HT-29 (cell line): Measurements from ENCODE around the gene TGIF1.

DNA sequence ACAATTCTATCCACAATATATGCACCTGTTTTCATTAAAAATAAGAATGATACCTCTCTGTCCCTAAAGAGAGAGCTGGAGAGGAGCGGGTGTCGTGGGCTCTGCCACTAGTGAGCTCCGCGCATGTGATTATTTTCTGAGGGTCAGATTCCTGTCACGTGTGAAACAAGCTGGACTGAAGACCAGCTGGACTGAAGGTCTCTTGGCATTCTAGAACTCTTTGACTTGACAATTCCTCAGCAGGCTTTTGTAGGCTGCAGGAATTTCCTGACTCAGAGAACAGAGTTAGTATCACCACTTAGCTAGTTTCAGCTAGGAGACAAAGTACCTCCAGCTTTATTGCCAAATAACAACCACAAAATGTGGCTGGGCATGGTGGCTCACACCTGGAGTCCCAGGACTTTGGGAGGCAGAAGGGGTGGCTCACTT is 88.5 kb downstream of the MYL12B start:
- RAMPAGE, long total RNA: no peak

GRCh38 chr18:3450149-3451121 is at the start of gene TGIF1:
TGIF1 (plus strand) TSS chr18:3450172.
- RAMPAGE, long total RNA: no peak

DNA sequence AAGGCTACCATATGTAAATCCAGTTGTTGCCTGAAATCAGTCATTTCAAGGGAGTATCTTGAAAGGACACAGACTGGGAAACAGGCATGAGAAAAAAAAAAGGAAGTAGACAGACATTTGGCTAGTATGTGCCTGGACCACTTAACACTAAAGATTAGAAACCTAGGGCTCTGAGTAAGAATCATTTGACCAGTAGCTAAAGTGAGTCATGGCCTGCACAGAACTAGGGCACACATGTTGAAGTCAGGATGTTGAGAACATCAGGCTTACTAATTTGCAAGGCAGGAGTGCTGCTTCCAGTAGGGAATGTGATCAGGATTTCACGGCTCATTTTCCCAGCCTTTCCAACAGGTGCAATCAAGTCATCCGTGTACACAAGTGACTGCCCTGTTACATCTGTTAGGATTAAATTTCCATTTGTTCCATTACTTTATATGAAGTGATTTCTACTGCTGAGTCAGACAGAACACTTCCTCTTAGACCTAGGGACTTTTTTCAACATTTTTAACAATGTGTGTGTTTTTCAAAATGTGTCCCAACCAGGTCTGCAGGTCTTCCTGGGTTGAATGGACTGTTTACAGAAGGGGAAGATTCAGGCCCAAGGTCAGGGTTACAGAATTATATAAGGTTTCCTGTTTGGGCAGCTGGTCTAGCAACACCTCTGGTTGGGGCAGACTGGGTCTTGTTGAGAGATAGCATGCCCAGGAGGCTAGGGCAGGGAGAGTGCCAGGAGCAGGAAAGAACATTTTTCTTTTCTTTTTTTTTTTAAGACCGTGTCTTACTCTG is 145.6 kb downstream of the TGIF1 start:
- RAMPAGE, long total RNA: no peak

DNA sequence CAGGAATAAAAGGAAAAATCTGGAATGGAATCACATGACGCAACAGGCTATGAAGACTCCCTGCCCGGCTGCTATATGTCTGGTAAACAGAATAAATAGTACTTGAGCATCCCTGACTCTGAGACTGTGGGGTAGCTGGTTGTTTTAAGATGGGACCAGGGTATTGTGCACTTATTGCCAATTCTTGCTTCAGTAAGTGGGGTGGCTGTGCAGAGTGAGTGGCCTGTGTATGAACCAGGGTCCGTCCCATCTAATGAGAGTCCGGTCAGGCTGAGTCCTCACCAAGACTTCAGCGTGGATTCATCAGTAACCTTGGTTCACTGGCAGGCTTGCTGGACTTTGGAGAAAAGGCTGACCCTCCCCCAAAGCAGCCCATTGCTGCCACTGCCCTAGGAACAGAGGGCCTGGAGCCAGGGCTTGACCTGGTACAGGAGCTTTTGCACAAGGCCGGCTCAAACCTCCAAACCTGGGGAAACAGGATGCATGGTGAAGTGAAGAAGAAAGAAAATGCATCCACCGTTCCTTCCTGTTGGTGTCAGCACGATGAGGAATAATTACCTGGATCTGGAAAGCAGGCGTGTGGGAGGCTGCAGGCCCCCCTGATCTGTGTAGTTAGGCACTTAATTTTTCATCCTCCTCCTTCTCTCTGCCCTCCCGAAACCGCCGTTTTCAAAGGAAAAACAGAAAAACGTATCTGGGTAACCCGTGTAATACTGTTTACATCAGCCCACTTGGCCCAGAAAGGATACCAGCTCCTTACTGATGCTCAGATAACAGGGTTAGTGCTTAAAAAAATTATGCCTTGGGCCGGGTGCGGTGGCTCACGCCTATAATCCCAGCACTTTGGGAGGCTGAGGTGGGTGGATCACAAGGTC is 147.5 kb downstream of the TGIF1 start:
- RAMPAGE, long total RNA: no peak

DNA sequence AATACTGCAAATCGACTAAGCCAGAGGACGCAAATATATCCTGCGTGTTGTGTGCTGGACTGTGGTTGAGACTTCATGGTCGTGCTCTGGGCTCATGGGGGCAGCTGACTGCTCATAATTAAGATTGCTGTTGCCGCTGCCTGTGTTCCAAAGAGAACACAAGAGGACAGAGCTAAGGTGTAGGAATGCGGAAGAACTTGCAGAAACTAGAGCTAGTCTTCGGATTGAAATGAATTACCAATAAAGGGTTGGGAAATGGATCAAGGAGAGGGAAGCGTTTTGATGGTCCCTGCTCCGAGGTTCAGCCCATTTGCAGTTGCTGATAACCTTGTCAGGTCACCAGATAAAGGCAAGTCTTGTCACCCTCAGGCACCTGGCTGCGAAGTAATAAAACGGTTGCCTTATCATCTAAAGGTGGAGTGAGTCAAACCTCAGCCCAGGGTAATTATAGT is 152.9 kb downstream of the TGIF1 start:
- RAMPAGE, long total RNA: no peak

DNA sequence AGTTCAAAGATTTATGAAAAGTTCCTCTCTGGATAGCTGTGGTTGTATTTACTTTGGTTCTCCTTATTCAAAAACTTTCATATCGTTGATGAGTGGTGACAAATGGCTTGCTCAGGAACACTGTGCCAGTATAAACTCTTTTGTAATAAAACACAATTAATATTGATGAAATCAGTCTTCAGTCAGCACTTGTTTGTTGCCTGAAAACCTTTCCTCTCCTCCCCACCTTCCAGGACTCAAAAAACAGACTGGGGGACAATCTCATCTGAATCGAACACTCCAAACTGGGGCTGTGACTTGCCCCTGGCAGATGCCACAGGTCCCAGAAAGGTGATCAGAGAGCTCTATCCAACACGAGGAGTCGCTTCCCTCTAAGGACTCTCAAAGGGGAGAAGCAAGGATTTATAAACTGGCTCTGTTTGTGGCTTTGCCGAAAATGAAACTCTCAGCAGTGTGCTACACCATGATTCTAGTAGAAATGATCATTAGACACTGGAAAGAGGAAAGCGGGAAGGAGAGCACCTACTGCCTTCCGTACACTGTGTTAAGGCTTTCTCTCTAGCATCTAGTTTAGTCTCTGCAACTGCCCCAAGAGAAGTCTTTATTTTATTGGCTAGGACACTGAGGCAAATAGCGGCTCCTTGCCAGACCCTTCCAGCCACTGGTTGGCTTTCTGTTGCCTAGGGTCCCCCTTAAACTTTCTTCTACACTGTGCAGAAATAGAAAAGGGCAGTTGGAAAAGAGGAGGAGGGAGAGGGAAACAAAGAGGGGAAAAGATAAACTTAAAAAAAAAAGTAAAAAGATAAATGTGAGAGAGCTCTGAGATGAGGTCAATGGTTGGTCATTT is 199.3 kb downstream of the TGIF1 start:
- RAMPAGE, long total RNA: no peak

DNA sequence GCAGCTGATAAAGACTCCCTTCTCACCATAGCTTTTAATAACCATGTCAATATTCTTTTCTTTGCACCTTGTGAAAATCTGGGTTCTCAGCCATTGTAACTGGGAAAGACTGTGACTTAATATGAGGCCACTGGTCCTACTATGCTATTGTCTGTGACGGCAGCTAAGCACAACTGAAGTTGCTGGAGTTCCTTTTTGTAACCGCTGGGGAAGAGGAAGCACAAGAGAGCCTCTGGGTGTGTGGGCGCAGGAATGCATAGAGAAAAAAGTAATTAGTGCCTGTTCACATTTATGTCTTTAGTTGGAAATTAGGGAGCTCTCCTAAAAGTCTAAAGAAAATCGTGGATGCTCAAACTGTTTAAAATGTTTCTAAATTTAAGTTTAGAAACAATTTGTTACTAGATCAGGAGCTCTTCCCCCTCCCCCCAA is 214.9 kb downstream of the TGIF1 start:
- RAMPAGE, long total RNA: no peak

GRCh38 chr18:3723325-3723512 is 273.2 kb downstream of the TGIF1 start:
- RAMPAGE, long total RNA: no peak

- RAMPAGE, long total RNA: no peak
These were observed 424.7 kb downstream of the TGIF1 start for GRCh38 chr18:3874558-3875112.

DNA sequence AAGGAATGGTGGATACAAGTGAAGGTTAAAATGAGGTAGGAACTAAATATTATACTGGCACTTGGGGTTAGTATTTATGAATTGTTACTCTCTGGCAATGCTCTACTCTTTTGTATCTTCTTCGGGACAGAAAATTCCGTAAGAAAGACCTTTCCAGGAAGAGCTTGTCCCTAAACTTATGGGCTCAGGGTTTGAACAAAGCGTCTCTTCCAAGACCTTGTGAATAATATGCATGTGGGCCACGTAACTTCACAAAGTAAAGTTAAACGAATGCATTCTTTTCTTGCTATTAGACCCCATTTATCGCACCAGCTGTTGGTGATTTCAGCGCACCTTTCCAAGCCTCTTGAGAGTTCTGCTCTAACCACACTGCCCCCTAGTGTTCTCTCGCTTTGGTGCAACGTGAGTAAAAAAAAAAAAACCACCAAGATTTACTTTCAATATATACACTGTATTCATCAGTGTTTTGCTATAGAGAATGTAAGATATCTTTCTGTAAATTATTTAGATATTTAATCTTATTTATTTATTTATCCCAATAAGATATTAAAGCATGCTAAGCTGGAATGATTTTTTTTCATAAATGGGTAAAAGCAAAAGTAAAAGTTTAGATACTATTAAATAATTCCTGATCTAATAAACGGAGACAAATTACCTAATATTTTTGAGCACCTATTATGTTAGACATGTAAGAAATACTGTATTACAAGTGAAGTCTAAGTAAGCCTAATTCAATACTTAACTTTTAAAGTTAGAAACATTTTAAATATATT is 459.6 kb downstream of the DLGAP1 start:
- RAMPAGE, long total RNA: no peak

DNA sequence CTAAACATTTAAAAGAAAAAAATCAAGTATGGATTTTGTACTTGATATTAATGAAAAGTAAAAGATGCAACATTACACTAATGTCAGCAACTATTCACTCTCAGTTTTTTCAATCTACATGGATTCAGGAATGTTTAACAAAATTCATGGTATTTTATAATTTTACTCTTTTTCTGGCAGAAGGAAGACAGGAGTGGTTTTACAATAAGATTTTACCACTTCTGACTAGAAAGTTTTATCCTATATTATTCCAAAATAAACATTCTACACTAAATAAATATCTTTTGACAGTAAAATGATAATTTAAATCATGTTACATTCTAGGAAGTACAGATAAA is 252.5 kb downstream of the DLGAP1 start:
- RAMPAGE, long total RNA: no peak

DNA sequence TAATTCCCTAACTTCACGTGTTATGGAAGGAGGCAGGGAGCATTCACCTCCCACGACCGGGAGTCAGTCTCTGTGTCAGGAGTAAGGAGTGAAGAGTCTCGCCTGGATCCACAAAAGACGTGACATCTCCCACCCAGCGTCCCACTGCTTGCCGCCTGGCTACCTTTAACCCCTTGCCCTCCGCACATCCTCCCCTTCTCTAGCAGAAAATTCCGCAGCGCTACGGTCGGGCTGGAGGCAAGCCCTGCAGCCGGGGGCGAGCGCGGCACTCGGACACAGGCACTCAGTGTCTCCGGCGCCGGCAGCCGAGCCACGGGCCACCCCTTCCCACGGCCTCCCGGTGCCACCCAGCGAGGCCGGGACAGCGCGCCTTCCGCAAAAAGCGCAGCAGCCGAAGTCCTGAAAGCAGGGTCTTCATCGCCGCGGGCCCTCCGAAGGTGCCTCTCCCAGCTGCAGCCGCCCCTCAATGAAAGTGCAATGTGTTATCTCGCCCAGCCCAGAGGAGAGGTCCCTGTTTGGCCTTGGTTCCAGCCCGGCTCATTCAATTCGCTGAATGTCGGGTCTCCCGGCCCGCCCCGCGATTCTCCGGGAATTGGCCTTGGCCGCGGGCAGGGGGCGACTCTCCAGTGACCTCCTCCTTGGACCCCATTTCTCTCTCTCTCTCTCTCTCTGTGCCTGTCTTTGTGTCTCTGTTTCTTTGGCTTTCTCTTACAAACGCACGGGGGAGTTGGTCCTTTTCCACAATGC is 1.2 kb downstream of the DLGAP1 start:
- RAMPAGE, long total RNA: no peak

GRCh38 chr18:4630430-4630629 is 175.2 kb upstream of the DLGAP1 start:
- RAMPAGE, long total RNA: no peak

- RAMPAGE, long total RNA: no peak
These were observed 26.0 kb downstream of the EPB41L3 start for GRCh38 chr18:5517291-5518648.

- RAMPAGE, long total RNA: no peak
These were observed 4.4 kb downstream of the EPB41L3 start for GRCh38 chr18:5539365-5539881.

DNA sequence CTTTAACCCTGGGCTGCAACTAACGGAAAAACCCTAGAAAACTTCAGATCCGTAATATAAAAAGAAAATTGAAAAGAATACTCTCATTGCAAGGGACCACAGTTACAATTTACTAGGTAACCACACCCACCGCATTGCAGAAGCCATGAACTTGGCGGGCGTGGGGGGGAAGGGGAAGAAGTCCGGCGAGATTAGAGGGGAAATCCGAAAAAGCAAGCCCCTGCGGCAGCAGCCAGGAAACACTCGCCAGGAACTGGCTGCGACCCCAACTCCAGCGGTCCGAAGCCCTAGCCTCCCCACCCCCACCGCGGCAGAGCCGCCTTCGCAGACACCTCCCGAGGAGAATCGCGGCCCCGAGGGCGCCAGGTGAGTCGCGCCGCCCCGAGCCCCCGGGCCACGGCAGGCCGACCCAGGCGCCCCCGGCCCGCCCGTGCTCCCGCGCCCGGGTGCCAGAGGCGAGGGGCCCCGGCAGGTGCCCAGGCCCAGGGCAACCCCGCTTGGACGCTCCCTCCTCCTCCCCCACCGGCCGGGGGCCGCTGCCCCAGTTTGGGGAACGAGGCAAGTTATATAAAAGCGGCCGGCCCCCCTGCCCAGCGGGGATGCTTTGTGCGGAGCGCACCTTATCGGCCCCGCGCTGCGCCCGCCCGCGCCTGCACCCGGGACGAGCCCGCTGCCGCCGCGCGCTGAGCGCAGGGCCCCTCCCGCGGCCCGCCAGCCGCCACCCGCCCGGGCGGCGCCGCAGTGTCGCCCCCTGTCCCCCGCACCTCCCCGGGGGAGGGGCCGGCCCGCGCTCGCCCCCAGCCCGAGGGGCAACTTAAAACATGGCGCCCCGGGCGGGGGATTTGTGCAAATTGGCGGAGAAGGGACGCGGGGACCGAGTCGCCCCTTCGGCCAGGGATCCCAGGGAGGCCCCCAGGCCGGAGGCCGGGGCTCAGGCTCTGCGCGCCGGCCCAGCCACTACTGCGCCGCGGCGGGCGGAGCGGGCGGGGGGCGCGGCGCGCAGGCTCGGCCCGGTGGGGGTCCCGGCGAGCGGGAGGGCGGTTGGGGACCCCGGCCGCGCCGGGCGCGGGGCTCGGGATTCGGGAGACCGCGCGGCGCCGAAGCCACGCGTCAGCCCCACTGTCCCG is 740 bp downstream of the EPB41L3 start:
- RAMPAGE, long total RNA: no peak

DNA sequence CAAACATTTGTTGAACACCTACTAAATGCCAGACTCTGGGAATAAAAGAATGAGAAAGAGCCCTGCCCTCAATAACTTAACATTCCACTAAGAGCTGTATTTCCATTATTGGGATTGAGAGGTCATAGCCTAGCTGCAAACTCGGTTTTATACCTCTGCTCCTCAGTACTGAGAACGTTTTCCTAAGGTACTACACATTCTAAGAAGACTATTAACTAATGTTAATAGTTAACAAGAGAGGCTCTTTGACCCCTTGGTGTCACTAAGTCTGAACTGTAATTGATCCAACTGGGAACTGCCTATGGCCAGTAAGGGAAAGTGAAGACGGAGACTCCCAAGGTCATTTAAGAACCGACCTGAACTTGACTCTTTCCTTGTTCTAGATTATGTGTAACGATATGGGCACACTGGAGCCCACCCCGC is 83.9 kb upstream of the EPB41L3 start:
- RAMPAGE, long total RNA: no peak

- RAMPAGE, long total RNA: no peak
These were observed 869 bp downstream of the TMEM200C start for GRCh38 chr18:5894350-5894955.

- RAMPAGE, long total RNA: no peak
These were observed 159.6 kb downstream of the L3MBTL4 start for GRCh38 chr18:6254945-6255722.

DNA sequence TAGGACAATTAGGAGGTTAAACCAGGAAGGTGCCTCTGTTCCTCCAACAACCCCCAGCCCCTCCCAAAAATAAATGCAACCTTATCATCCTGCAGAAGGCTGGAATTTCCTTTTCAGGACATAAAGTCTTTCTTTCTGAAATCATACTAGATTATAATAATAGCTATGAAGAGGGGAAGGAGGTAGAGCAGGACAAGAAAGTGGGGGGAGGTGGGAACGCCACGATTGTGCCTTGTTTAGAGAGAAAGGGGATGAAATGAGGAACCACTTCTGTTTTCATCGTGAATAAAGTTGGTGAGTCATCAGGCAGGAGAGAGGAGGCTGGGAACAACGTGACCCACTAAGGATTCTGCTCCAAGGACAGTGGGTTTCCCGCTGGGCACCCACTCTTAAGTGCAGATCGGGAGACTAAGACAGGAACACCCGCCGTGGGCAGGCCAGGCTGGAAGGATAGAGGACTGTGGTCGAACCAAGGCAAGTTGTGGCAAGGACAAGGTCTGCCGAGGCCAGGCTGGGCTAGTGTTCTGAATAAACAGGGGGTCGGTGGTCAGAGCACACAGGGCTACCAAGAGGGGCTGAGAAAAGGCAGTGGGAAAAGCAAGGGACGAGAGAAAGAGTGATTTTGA is 158.2 kb downstream of the L3MBTL4 start:
- RAMPAGE, long total RNA: no peak